T-cell (primary cell): Measurements from ENCODE around the genes PAIP2, DNAJC18, SMIM33 and STING1.

DNA sequence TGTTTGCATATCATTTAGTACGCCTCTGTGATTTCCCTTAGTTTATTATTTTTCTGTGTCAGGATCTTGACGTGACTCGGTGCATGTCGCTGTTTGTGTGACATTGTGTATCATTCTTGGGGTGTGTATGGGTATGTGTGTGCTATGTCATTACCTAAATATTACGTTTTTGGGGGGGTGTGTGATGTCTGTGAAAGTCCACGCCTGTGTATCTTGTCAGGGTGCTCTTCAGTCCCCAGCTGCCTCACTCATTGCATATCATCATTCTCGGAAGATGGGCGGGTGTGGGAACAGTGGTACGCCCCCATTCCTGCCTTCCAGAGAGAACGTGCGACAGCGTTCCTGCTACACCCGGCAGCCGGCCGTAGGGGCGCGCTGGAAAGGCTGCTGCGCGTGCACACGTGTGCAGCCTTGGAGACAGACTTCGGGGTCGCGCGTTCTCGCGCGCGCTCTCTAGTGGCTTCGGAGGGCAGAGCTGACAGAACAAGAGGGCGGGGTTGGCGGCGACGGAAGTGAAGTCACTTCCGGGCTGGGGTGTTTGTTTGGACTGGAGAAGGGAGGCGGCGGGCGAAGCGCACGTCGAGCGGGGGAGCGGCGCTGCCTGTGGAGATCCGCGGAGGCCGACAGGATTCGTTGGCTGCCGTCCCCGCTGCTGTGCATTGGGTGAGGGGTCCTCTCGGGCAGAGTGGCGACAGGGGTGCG, at the start of gene PAIP2:
TSS of gene PAIP2 (plus strand) at position 537 of the 702 bp plus-strand sequence.
- PRO-cap, 7 experiments, result peak in 7 of 7 experiments; most common plus-strand start position 545 of the sequence (in 6); most common minus-strand start position 426 of the sequence (in 6)

- PRO-cap, 7 experiments, result peak in 1 of 7 experiments; most common plus-strand start chr5:139379835 (in 1)
These were observed 3.5 kb downstream of the SLC23A1 start for GRCh38 chr5:139379599-139380053.

GRCh38 chr5:139438607-139439905, at the start of gene DNAJC18:
Gene DNAJC18, minus strand, starts transcription at chr5:139439525.
- PRO-cap, 7 experiments, result peak in 7 of 7 experiments; most common plus-strand start chr5:139439202 (in 6); most common minus-strand start chr5:139439483 (in 7)

DNA sequence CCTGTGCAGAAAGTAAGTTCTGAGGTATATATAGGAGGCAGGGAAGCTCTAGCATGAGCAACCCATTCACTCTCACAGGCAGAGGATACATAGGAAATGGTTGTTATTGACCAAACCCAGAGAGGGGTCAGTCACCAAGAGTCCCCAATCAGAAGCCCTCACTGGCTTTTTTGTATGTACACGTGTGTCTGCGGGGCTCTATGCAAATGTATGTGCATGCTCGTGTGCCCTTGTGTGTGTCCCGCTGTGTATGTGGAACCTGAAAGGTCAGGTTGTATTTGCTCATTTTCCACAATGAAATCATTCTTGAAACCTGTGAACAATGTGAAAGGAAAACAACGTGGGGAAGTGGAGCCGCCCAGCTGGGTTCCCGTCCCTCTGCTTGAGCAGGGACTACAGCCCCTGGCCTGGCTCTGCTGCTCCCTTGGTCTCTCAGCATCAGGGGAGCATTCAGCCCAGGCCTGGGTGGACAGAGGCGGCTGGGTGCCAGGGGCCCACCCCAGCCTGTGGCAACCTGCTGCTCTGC, 3.2 kb downstream of the ECSCR start:
- PRO-cap, 7 experiments, result no peak in any of the 7 experiments

GRCh38 chr5:139461200-139461579, 1.4 kb downstream of the ECSCR start:
- PRO-cap, 7 experiments, result no peak in any of the 7 experiments

- PRO-cap, 7 experiments, result no peak in any of the 7 experiments
These were observed at the start of gene SMIM33 for GRCh38 chr5:139470684-139471246. Gene SMIM33, plus strand, starts transcription at chr5:139471004.

GRCh38 chr5:139478554-139479184, 3.9 kb downstream of the STING1 start:
- PRO-cap, 7 experiments, result no peak in any of the 7 experiments

GRCh38 chr5:139482004-139483145, at the start of gene STING1:
Gene STING1, minus strand, starts transcription at chr5:139482758.
- PRO-cap, 7 experiments, result peak in 7 of 7 experiments; most common plus-strand start chr5:139482633 (in 4); most common minus-strand start chr5:139482758 (in 7)

DNA sequence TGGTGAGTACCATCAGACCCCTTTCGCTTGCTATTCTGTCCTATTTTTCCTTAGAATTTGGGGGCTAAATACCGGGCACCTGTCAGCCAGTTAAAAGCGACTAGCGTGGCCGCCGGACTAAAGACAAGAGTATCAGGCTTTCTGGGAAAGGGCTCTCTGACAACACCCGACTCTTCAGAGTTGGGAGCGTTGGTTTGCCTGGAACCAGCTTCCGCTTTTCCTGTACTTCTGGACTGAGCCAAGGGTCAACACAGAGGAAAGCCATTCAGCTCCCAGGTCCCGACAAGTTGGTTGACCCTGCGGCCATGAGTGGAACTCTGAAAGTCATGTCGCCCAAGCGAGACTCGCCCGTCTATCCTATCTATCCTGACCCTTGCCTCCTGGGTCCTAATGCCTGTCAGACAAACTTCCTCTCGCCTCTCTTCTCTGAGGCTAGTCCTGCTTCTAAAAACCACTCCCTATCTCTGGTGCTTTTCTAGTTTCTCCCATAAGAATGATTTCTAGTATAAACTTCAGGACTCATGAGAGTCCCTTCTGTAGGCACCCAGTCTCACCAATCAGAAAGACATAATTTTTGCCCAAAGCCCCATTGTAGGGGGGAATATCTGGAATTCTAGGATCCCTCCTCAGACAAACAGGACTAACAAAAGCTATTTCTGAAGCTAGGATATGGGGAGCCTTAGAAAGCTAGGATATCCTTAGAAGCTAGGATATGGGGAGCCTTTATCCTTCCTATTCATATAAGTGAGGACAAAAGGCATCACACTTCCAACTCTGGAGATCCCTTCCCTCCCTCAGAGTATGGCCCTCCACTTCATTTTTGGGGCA, 21.5 kb upstream of the STING1 start:
- PRO-cap, 7 experiments, result no peak in any of the 7 experiments

DNA sequence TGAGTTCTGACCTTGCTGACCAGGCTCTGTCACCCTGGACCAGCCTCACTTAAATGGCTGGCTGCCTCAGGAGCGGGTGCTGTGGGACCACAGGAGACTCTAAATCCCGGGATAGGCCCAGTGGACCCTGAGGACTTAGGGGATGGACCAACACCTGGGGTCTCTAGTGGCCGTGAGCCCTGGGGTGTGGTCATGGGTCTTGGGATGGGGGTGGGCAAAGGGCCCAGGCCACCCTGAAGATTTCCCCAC, 49.7 kb downstream of the CXXC5 start:
- PRO-cap, 7 experiments, result no peak in any of the 7 experiments

GRCh38 chr5:139847562-139848834, 52.4 kb downstream of the PSD2 start:
- PRO-cap, 7 experiments, result peak in 7 of 7 experiments; most common plus-strand start chr5:139848340 (in 5); most common minus-strand start chr5:139848267 (in 7)

DNA sequence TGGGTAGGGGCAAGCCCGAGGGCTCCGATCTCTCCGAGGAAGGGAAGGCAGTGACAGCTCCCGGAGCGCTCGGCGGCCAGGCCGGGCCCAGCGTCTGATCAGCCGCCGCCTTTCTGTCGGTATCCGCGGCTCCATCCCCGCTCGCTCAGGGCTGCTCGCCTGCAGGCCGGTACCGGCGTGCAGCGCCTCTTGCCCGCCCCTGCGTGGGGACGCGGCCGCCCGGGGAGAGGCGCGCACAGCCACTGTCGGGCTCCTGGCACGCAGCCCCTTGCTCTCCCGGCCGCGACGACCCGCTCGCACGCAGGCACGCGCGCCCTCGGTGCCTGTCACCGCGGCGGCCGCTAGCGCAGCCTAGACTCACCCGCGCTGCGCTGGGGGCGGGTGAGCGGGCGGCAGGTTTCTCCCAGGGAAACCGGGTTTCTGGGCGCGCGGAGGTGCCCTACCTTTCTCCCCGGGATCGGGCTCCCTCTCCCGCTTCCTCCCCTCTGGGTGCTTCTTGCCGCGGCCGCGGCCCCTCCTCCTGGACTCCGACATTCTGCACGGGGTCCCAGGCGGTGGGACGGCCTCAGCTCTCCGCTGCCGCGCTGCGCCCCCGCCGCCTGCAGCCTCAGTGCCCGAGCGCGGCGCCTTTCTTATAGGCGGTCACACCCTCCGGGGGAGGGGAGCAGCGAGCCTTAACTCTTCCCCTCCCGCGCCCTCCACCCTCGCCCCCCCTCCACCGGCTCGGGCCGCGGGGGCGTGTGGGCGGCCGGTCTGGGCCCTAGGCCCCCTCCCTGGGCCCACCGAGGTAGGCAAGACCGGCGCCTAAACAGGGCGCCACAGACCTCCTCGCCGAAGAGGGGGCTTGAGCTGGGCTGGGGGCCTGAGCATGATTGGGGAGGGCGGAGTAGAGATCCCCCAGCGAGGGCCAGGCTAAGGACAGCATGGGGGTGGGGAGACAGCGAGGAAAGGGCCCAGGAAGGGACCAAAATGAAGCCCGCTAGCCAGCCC, 108.6 kb downstream of the PSD2 start:
- PRO-cap, 7 experiments, result no peak in any of the 7 experiments

DNA sequence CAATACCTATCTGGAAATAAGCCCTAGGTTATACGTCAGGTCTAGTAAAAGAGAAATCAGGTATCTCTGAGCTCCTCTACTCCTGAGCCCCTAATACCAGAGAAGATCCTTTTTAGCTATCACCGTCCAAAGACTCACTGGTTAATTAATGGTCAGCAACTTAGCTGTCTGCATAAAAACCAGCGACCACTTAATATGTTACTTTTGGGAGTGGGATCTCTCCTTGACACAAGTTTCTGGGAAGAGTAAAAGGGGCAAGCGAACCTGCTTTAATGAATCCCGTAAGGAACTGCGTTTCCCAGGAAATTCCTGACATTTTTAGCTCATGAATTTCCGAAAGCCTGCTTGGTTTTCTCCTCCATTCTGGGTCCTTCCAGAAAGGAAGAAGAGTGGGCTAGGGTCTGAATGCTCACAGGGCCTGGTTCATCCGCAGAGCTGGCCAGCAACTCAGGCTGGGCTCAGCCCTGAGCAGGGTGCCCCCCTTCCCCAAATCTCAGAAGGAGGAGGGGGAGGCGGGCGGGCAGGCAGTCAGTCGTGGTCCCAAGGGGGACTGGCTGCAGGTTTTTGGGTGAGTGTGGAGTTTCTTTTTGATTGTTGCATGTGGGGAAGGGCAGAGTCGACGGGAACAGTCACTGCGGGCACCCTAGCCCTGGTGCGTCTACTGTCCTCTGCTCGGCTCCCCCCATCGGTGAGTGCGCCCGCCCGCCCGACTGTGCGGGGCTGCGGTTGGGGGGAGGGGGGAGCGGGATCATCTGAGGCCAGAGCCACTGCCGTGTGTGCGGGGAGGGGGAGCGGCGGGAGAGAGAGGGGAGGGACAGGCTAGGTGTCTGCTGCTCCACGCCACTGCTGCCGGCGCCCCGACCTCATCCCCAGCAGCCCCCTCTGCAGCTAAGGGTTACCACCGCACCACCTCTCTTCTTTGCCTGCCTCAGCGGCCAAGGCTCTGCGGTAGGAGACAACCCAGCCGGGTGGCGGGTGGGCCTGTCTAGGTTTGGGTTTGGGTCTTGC, 1.1 kb upstream of the PURA start:
- PRO-cap, 7 experiments, result no peak in any of the 7 experiments

- PRO-cap, 7 experiments, result peak in 6 of 7 experiments; most common plus-strand start chr5:140114800 (in 1); most common minus-strand start chr5:140114806 (in 2)
These were observed 758 bp downstream of the PURA start for GRCh38 chr5:140114257-140115476.

- PRO-cap, 7 experiments, result no peak in any of the 7 experiments
These were observed 52.7 kb downstream of the PFDN1 start for GRCh38 chr5:140250282-140250613.

- PRO-cap, 7 experiments, result no peak in any of the 7 experiments
These were observed 49.5 kb downstream of the PFDN1 start for GRCh38 chr5:140253112-140254006.

- PRO-cap, 7 experiments, result no peak in any of the 7 experiments
These were observed 48.8 kb downstream of the PFDN1 start for GRCh38 chr5:140254007-140254527.

DNA sequence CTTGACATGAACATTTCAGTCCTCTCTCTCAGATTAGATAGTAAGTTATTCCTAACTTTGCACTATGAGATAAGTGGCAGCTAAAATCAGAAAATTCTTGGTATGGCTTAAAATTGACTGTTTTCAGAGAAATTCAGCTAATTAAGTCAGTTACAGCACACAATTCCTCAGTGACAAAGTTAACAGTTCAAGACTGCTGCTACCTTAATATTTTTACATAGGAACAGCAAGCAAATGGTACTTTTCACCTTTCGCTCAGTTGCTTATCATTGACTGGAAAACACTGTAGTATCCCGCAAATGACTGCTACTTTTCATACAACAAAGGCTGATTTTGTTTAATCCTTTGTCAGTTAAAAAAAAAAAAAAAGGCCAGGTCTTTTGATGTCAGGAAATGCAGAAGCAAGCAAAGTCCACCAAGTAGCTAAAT, 9.9 kb downstream of the PFDN1 start:
- PRO-cap, 7 experiments, result no peak in any of the 7 experiments

DNA sequence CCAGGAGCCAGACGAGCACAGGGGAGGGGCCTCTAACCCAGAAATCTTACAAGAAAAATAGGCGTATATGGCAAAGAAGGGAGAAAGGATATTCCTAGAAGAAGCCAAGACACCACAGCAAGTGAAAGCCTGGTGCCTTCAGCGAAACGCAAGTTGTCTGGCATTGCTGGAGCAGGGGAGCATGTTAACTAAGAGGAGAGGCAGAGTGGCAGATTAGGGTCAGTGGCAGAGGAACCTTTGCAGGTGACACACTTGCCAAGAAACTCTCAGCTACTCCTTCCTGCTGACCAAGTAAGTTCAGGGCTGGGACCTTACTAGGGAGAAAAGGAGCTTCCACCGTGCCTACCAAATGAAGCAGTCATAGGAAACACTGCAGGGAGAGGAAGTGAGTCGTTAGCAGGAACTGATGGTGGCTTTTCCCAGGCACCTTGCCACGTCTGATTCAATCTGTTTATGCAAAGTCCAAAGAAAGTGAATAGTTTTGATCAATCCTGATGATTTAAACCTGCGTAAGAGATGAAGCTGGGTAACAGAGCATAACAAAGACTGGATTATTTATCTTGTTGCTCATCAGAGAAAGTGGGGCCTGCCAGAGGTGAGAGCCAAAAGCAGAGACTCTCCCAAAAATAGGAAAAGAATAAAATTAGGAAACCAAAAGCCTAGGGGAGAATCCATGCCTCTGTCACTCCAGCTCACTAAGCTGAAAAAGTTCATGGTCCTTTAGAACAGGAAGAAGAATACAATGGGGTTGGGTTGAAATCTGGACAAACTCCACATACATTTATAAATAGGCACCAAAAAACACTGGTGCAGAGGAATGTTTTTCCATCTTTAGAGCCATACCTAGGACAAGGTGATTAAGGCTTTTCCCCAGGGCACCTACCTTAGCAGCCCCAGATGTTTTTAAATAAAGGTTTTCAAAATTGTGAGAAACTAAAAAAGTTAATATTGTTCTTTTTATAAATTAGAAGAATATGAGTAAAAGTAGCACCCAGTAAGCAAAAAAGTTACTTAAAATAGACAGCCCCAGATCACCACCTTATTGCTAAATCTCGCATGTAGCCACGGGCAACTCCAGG, 9.3 kb upstream of the PFDN1 start:
- PRO-cap, 7 experiments, result no peak in any of the 7 experiments

- PRO-cap, 7 experiments, result no peak in any of the 7 experiments
These were observed 13.1 kb downstream of the HBEGF start for GRCh38 chr5:140333259-140333720.